UCH-1 (cell line): ENCODE measurements around a stretch of chr18.

DNA sequence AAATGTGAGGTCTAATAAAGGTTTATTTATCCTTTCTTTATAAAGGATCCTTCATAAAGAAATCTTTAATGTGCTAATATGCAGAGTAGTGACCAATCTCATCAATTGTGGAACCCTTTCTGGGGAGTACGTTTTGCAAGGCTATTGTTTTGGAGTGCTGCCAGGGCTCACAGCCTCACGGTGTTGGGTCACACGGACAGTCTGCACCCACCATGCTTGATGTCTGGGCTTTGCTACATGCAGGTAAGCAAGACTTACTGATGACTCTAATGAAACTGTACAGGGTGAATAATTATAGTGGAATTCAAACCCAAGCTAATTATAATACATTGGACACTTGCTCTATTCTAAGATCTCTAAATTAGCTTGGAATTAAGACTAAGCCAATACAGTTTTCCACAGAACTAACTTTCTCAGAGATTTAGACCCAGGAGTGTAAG, 7.5 kb downstream of the LMAN1 start:
- RRBS: no CpG with 5 or more reads among the region's 3 CpGs

GRCh38 chr18:61459844-61460053, 126.5 kb downstream of the CDH20 start:
- RRBS: no CpG with 5 or more reads among the region's 1 CpG

GRCh38 chr18:61543425-61543871, 210.2 kb downstream of the CDH20 start:
- RRBS: no CpG with 5 or more reads among the region's 3 CpGs

- RRBS: no CpG with 5 or more reads among the region's 4 CpGs
Observed at GRCh38 chr18:61743784-61744228, 149.0 kb downstream of the RNF152 start.

DNA sequence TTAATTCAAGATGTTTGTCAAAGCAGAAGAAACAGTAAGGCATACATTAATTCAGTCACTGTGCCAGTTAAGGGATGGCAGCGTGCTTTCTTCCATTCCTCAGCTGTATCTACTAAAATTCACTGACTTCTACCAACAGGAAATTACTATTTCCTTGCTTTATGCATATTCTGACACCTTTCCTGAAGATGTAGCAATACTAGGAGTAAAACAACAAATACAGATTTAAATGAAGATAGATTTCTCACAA, 59.9 kb downstream of the RNF152 start:
- RRBS: no CpG with 5 or more reads among the region's 1 CpG

- RRBS: no CpG with 5 or more reads among the region's 2 CpGs
Observed at GRCh38 chr18:62073643-62074339, 113.1 kb downstream of the PIGN start.

DNA sequence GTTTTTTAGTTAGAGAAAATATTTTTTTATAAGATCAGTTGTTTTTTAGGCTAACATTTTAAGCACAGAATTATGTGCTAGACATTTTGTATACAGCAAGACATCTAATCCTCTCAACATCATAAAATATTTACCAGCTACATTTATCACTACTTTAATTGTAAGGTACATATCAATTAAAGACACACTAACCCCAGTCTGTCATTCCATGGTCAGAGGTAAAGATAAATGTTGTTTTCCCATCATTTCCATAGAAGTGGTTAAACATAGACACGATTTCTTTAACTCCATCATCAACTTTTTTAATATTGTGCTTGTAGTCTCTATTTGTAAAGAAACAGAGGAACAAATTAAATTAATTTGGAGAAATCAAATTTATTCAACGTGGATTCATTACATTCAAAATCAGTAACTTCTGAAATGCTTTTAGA, 40.1 kb downstream of the PIGN start:
- RRBS: no CpG with 5 or more reads among the region's 2 CpGs

GRCh38 chr18:62368662-62369386, 43.7 kb downstream of the TNFRSF11A start:
- RRBS: no CpG with 5 or more reads among the region's 12 CpGs

DNA sequence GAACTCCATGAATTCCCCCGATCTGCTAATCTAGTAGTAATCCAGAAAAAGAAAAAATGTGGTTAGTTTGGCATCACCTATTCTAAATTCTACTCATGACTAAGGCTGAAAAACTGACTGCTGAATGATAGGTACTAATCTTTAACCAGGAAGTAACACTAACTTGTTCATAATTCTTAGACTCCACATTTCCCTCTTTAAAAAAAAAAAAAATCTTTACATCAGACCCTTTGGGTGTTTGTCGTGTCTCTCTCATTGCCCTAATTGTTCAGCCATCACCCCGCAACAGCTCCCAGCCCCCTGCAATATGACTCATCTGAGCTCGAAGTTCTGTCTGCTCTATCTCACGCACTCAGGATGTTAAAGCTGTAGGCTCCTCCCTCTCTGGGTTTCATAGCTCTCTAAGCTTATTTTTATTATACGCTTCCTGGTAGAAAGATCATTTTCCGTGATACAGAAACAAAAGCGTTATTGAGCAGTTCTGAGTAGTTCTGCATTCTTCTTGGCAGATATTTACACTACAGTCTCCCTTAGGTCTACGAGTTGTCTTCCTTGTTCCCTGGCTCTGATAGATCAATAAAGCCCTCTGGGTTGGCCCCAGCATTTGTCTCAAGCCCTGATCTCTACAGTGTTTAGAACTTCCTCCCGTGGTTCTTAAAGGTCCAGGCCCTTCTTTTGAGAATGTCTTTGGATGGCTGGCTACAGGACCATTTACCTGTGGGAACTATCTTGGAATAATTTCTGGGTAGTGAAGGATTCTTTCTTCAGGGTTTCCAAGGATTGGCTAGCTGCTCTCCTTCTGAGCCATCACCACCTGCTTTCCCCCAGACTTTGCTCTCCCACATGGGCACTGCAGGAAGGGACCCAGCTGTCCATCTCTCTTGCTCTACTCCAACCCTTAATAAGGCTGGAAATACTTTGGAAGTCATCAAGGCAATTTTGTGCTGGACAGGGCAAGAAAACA, 95.7 kb downstream of the TNFRSF11A start:
- RRBS: no CpG with 5 or more reads among the region's 10 CpGs

- RRBS: no CpG with 5 or more reads among the region's 8 CpGs
Observed at GRCh38 chr18:62576520-62577187, 53.8 kb downstream of the ZCCHC2 start.

DNA sequence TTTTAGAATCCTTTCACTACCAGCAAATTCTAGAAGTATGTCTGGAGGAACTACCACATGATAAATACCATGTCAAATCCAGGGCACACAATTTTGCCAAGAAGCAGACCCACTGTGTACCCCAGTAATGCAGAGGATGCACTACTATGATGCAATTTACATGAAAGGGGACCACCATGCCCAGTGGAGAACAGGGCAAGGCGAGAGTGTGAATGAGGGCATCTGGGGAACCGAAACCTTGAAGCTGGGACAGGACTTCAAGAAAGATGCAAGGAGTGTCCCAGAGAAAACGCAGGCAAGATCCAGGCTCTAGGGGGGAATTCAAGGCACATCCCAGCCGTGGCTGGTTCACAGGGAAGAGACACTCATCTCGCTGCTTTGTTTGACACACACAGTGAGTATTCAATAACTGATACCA, 64.3 kb upstream of the PHLPP1 start:
- RRBS: no CpG with 5 or more reads among the region's 5 CpGs

GRCh38 chr18:62651431-62651701, 64.0 kb upstream of the PHLPP1 start:
- RRBS: no CpG with 5 or more reads among the region's 2 CpGs

DNA sequence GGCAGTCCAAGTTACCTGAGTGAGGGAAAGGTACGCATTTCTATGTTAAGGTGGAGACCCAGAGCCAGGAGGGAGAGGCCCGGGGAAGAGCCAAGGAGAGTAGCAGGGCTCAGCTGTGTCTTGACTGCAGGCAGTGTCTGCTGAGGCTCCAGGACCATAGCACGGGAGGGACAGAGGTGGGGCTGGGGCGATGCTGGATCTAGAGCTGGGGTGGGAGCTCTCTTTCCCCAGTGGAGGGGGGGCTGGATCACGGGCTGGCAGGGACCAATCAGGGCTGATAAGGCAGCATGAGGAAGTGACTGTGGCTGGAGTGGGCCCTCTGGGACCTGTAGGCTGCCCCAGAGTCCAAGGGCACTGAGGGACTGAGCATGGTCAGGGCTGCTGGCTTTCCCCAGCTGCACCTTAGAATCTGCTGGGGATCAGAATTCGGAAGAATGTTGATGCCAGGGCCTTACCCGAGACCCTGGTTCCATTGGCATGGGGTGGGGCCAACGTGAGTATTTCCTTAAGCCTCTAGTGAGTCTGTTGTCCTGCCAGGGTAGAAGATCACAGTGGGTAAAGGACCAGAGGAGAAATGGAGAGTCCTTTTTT, 289.4 kb downstream of the PHLPP1 start:
- RRBS: no CpG with 5 or more reads among the region's 8 CpGs

DNA sequence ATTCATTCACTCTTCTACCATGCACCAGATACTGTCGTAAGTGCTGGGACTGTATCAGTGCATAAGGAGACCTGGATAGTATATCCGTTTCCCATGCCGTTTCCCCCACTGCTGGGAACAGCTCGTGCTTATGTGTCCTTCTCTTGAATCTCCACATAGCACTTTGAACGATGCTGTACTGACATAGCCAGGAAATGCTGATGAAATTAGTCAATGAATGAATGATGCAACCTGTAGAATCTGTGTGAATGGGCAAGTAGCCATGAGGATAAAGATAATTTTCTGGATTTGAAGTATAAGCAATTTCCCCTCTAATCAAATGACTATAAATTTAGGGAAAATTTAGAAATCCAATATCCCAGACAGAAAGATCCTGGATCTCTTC, 276.0 kb downstream of the BCL2 start:
- RRBS: no CpG with 5 or more reads among the region's 5 CpGs

GRCh38 chr18:63074748-63075436, 244.7 kb downstream of the BCL2 start:
- RRBS: 75% methylated on average over 5 of the region's 23 CpGs

DNA sequence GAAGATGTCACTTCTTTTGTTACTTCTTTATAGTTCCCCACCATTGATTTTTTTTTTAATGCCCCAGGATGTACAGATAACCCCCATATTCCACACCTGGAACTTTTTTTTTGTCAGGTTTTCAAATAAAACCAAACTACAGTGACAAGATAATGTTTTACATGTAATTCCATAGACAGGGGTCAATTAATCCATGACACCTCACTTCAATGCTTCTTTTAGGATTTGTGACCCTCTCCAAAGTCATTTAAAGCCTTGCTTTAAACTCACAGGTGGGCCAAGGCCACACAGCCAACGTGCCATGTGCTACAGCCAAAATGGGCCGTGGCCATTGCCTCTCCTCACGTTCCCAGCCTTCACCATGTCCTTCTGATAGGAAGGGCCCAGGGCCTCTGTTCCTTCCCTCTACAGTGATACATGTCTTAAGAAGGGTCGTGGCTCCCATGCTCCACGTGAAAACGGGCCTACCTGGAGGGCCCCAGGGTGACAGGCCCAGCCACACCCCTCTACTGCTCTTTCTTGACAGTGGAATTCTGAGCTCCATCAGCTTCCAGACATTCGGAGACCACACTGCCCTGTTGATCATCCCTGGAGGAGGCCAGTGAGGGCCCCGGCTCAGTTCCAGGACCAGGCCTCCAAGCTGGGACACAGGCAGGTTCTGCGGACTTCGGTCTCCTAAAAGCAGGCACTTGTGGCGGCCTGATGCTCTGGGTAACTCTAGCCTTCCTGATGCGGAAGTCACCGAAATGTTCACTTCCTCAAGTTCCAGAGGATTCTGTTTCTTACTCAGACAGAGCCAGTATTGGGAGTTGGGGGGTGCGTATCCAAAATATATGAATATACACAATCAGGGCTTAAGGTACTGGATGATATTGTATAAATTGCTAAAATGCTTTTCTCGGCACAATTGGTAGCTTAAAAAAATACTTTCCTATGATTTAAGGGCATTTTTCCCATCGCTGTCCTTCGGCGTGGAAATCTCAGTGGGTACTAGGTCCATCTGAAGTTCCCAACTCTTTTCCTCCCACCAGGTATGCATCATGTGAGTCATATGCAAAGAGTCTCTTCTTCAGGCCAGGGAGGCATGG, 192.2 kb downstream of the BCL2 start:
- RRBS: no CpG with 5 or more reads among the region's 18 CpGs

- RRBS: no CpG with 5 or more reads among the region's 8 CpGs
Observed at GRCh38 chr18:63158943-63159619, 160.5 kb downstream of the BCL2 start.

DNA sequence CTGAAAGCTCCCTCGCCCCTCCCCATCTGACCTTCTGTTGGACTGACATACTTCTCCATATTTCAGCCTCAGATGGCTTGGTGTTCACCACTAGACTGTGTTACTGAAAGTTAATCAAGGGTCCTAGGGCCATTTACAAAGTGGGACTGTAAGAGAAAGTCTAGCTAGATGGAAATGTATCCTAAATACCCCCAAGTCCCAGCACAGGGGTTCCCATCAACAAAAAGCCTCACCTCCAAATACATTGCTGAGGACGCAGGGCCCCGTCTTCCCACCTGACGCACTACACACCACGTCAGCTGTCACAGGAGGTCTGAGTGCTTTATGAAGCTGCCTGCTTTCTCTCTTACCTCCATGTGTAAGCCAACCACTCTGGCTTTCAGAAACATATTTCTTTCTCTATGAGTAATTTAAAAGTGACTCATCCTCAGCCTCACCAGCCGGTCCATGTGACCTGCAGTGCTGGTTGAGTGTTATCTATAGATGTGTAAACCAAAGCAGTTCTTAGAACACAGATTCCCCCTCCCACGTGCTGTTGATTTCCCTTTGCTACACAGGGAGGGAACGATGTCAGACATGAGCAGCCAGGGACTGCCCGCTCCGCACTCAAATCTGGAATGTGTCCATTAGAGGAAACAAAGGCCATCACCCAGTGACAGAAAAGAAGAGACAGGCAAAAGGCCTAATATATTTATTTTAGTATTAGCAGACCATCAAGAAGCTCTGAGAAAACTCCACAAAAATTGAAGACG, 157.9 kb downstream of the BCL2 start:
- RRBS: no CpG with 5 or more reads among the region's 11 CpGs

DNA sequence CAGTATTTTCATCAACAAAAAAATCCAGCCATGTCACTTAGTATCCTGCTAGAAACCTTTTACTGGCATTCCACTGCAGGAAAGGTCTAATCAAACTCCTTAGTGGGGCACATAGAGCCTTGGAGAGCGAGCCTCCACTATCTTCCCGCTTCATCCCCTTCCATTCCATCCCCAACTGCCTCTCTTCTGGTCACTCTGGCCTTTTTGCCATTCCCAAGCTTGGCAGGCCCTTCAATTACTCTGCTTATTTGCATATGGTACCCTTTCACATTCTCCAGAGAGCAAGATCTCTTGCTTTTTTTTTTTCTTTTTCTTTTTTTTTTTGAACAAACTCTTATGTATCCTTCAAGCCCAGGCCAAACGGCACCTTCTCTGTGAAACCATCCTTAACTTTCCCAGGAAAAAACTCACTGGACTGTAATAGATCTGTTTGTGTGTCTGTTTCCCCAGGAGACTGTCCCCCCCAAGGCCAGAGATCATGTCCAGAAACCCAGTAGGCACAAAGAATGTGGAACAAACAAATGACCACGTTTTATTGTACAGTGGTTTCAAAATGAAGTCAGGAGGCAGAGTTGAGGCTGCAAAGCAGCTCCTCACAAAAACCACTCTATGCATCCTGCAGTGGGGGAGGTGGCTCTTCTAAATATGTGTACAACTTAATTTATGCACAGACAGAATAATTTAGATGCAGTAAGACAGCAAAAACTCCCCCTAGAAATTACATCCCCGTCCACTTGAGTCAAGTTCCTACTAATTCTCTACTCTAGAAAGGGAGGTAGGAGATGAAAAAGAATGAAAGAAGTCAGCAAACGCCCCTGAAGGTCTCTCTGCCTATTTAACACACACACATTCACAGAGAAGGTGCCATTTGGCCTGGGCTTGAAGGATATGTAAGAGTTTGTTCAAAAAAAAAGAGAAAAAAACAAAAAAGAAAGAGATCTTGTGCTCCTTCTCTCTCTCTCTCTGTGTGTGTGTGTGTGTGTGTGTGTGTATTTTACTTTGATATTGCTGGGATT, 19.8 kb downstream of the BCL2 start:
- RRBS: no CpG with 5 or more reads among the region's 6 CpGs

GRCh38 chr18:63314880-63315625, 4.5 kb downstream of the BCL2 start:
- RRBS: no CpG with 5 or more reads among the region's 6 CpGs